Thoracic aorta endothelial cell (primary cell): Measurements from ENCODE around the gene H2AX.

DNA sequence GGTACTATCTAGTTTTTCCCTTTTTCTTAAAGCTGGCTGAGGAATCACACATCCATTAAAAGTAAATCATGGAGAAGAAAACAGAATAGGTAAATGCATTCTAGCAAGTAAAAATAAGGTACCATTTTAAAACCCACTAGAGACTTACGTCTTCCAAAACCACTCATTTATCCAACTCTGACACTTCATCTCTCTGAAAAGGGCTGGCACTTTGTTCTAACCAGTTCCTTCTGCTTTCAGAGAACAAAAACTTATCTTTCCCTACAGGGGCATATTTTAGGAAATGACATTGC lies 11.3 kb downstream of the MPZL3 start:
- CAGE, long polyA plus RNA: no peak

DNA sequence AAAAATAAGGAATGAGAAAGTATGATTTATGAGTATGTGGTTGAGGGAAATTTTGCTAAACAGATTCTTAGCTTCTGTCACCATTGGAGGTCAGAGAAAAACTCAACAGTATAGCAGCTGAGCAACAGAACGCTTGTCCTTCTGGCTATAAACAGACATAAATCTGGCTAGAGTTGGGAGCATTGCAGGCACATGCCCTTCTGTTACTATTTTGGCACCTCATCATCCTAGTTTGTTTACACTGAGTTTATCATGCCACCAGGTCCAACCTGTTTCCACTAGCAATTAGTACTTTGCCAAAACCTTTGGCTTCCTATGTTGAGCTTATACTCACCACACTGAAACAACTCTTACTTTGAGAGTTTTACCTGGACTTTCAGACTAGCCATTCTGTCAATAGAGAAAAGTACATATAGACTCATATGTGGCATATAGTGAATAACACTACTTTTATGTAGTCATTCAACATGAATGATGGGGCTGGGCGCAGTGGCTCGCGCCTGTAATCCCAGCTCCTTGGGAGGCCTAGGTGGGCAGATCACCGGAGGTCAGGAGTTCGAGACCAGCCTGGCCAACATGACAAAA lies 7.0 kb downstream of the UBE4A start:
- CAGE, long polyA plus RNA: no peak

DNA sequence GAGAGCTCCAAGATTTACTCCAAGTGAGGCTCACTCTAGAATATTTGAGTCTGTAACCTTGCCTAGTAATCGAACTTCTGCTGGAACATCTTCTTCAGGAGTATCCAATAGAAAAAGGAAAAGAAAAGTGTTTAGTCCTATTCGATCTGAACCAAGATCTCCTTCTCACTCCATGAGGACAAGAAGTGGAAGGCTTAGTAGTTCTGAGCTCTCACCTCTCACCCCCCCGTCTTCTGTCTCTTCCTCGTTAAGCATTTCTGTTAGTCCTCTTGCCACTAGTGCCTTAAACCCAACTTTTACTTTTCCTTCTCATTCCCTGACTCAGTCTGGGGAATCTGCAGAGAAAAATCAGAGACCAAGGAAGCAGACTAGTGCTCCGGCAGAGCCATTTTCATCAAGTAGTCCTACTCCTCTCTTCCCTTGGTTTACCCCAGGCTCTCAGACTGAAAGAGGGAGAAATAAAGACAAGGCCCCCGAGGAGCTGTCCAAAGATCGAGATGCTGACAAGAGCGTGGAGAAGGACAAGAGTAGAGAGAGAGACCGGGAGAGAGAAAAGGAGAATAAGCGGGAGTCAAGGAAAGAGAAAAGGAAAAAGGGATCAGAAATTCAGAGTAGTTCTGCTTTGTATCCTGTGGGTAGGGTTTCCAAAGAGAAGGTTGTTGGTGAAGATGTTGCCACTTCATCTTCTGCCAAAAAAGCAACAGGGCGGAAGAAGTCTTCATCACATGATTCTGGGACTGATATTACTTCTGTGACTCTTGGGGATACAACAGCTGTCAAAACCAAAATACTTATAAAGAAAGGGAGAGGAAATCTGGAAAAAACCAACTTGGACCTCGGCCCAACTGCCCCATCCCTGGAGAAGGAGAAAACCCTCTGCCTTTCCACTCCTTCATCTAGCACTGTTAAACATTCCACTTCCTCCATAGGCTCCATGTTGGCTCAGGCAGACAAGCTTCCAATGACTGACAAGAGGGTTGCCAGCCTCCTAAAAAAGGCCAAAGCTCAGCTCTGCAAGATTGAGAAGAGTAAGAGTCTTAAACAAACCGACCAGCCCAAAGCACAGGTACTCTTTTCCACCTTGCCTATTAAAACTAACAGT lies 37.3 kb downstream of the KMT2A start:
- CAGE, long polyA plus RNA: no peak

- CAGE, long polyA plus RNA: no peak
Observed at GRCh38 chr11:118523601-118524866, 3.2 kb upstream of the TTC36 start.

- CAGE, long polyA plus RNA: no peak
Observed at GRCh38 chr11:118533846-118535069, 3.3 kb downstream of the TMEM25 start.

DNA sequence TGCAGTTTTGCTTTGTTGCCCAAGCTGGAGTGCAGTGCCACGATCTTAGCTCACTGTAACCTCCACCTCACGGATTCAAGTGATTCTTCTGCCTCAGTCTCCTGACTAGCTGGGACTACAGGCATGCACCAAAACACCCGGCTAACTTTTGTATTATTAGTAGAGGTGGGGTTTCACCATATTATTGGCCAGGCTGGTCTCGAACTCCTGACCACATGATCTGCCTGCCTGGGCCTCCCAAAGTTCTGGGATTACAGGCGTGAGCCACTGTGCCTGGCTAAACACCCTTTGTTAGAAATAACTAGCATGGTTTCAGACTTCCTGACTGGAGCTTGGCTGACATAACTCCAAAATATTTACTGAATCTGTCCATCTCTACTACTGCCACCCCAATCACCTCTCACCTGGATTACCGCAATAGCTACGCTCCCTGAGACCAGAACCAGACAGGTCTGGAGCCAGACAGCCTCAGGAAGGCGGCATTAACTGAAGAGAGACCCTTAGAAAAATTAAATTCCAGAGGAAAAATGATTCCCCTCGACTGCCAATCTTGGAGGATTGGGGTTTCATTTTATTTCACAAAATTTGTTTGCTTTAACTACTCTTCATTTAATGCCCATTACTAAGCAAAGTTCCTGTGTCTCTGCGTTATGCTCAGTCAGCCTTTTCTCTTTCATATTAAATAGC lies 13.0 kb downstream of the TMEM25 start:
- CAGE, long polyA plus RNA: no peak

DNA sequence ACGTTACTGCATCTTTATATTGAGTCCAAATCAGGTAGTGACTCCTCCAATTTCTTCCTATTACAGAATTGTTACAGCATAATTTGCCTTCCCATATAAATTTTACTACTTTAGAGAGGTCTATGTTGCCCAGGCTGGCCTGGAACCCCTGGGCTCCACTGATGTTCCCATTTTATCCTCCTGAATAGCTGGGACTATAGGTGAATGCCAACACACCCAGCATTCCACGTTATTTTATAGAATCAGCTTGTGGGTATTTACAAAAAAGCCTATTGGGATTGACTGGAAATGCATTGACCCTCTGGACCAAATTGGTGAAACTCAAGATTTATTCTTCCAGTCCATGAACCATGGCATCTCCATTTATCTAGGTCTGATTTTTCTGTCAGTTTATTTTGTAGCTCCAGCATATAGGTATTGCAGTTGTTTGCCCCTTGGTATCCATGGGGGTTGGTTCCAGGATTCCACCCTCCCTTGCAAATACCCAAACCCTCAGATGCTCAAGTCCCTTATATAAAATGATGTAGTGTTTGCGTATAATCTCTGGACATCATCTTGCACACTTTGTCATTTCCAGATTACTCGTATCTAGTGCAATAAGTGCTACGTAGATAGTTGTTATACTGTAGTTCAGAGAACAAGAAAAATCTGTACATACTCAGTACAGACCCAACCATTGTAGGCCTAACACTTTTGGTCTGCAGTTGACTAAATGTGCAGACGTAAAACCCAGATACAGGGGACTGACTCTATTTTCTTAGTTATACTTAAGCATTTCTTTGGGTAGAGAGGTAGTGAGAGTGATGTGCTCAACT lies 44.2 kb downstream of the DDX6 start:
- CAGE, long polyA plus RNA: no peak

DNA sequence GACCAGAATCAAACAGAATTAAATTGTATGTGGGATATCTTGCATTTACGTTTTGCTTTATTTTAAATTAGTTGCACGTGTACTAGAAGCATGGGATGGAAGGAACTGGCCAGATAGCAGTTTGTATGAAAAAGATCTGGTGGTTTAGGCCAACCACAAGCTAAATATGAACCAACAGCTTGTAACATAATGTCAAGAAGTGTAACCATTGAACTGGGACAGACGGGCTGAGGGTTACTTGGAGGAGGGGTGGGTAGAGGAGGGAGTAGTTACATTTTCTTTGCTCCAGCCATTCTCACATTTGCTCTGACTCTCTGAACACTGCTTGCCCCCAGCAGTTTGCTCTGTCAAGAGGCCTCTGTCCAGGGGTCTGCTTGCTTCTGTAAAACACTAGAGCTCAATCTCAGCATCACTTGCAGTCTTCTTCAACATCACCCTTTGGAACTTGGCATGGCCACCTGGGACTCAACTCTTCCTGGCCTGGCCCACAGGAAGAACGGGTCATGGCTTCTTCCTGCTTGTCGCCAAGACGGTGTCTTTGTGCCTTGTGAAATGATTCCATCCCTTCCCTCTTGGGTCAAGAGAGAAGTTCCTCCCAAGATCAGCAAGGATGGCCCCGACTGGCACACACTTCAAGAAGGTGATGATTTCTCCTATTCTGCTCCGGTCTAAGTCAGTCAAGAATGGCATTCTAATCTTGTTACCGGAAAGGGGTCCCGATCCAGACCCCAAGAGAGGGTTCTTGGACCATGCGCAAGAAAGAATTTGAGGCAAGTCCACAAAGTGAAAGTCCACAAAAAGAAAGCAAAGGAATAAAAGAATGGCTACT lies 31.5 kb upstream of the CXCR5 start:
- CAGE, long polyA plus RNA: no peak

- CAGE, long polyA plus RNA: no peak
Observed at GRCh38 chr11:118868509-118869092, 15.1 kb upstream of the CXCR5 start.

GRCh38 chr11:118886481-118887288 lies 3.0 kb downstream of the CXCR5 start:
- CAGE, long polyA plus RNA: no peak

GRCh38 chr11:118911940-118912267 lies 13.8 kb downstream of the BCL9L start:
- CAGE, long polyA plus RNA: no peak

DNA sequence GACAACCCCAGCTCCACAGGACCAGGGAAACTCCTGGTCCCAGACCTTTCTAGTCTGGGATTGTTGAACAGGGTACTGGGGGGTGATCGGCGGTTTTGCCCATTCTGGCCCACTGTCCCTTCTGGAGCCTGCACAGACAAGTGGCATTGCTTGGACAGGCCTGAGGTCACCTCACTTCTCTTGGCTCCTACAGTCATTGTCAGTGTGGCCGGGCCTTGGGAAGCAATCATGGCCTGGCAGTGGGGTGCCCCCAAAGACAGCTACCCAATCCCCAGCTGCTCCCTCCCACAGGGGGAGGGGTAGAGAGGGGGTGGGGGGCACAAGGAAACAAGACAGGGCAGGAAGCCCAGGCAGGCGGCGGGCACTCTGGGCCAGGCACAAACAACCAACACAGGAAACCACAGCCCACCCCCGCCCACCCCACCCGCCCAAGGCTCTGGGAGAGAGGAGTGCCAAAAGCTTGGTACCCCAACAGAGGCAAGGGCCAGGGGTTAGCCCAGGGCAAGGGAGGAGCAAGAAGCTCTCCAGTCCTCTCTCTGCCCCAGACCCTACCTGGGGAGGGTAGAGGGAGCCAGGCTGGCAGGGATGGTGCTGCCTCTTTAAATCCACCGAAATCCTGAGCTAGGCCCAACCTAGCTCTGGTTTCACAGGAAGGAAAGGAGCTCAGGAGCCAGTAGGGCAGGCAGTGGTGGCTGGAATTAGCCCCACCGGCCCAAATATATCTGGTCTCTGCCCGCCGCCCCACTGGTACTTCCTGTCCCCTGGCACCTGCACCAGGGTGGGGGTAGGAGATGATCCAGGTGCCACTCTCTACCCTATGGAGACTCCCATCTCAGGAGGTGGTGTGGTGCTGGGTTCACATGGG lies 12.2 kb downstream of the BCL9L start:
- CAGE, long polyA plus RNA: no peak

GRCh38 chr11:118930091-118930771 lies 4.5 kb upstream of the BCL9L start:
- CAGE, long polyA plus RNA: no peak

GRCh38 chr11:119015944-119016840 lies 2.0 kb downstream of the RPS25 start:
- CAGE, long polyA plus RNA: no peak

- CAGE, long polyA plus RNA: no peak
Observed at GRCh38 chr11:119027616-119028332, 9.2 kb downstream of the TRAPPC4 start.

GRCh38 chr11:119030092-119031271 lies 11.9 kb downstream of the TRAPPC4 start:
- CAGE, long polyA plus RNA: no peak

GRCh38 chr11:119044115-119045278 lies 12.5 kb downstream of the HYOU1 start:
- CAGE, long polyA plus RNA: no peak

- CAGE, long polyA plus RNA: no peak
Observed at GRCh38 chr11:119065420-119065786, 2.2 kb upstream of the VPS11 start.

- CAGE, long polyA plus RNA: no peak
Observed at GRCh38 chr11:119093879-119094624, 1.2 kb downstream of the H2AX start.

- CAGE, long polyA plus RNA: no peak
Observed at GRCh38 chr11:119094625-119095536, at the start of gene H2AX. Gene H2AX, minus strand, starts transcription at chr11:119095465.